Omental fat pad (tissue), 4 donors: ENCODE measurements around a stretch of chr16.

DNA sequence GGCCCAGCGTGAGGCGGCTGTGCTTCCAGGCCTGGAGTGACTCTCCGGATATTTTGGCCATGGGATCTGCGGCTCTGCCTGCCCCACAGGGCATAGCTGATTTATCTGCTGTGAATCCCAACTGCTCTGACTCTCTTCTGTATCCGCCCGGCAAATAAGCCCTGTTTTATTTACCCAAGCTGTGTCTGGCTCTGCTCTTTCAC is 33.4 kb downstream of the GTF3C1 start:
- PRO-cap: no peak
- RAMPAGE, long total RNA, 4 experiments: no peak in any of the 4 experiments

DNA sequence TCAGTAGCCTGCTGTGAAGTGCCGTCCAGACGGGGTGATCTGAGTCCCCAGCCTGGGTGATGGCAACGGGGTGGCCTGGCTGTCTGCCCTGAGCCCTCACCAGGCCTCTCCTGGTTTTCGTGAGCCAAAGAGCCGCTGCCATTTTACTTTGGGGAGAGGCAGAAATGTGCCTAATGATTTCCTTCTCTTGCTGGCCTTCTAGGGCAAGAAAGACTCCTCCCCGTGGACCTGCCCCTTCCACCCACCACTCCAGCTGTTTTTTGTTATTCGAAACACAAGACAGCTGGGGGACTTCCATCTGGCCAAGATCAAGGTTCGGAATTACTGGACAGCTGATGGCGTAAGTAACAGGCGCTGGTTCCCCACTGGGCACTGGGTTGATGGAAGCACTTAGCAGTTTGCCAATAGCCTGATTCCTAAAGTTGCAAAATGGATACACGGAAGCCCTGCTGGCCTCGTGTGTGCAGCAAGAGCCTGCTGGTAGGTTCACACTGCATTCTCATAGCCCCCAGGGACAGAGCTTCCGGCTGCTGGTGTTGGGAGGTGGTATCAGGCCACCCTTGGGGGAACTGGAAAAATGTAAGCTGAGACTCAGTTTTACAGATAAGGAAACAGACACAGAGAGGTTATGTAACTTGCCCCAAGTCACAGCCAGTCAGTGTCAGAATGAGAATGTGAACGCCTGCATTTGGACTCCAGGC is 171.6 kb downstream of the KATNIP start:
- PRO-cap: no peak
- RAMPAGE, long total RNA, 4 experiments: no peak in any of the 4 experiments

GRCh38 chr16:28089873-28090224 is 26.3 kb upstream of the GSG1L start:
- PRO-cap: no peak
- RAMPAGE, long total RNA, 4 experiments: no peak in any of the 4 experiments

- PRO-cap: no peak
- RAMPAGE, long total RNA, 4 experiments: start-site peak on the minus strand in 1 of 4 experiments, at chr16:28107446-28107675 at its widest, 17 reads per replicate
Observed at GRCh38 chr16:28107272-28107895, 43.9 kb upstream of the GSG1L start.

DNA sequence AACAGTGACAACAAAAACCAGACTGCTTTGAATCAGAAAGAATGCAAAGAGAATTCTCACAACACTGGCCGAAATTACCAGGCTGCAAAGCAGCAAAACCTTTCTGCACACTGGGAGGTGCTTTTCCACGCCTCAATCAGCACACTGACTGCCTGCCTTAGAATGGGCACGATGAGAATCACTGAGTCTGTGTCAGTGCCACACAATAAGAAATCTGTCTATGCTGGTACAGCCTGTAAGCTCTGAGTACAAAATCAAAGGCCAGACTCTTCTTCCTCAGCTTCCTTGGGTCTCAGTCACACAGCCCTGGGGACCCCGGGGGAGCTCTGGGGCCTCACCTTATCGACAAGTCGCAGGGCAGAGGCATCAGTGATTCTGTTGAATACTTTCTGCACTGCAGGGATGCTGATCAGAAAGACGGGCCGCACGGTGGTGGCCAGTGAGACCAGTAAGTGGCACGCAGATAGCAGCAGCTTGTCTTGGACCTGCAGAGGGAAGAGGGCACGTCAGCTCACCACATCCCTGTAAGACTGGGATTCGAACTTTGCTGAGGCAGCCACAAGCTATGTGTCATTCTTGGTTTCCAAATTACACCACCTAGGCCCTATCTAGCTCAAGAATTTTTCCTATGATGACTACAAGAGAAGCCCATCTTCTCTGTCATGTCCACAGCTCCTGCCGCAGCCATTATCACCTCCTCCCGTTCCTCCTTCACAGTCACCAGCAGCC is 49.2 kb upstream of the GSG1L start:
- PRO-cap: no peak
- RAMPAGE, long total RNA, 4 experiments: start-site peak on the minus strand in 1 of 4 experiments, centred at position 395 of the sequence, 8 reads per replicate

DNA sequence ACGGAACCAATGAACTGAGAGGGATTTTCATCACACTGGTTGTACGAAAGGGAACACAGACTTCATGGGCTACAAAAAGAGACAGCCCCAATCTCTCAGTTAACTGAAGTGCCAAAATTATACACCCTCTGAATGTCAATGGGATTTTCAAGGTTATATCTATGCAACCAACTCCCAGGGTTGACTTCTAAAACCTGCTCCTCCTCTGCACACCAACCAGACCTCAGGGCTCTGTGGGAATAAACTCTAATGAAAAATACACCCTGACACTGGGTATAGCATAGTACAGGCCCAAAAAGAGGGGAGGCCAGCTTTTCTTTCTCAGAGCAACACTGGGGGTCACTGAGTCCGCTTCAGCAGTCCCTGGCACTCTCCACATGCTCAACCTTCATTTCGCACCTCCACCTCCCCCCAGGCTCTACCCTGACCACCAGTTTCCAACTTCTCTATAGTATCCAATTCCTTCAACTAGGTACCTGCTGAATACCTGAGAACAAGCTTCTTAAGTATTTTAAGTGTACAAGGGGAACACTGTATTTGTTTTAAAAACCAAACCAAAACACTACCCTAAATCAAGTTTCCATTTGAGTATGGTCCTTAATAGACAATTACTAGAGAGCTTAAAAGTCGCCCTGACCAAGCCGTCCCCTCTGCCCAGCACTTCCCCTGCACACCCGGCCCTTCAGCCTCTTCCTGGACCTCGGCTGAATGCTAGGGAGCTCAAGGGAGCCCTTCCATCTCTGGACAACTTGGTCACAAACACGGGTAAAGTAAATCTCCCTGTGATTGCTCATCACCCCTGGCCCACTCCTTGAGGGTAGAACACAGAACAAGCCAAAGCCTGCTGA is 64.7 kb upstream of the GSG1L start:
- PRO-cap: no peak
- RAMPAGE, long total RNA, 4 experiments: no peak in any of the 4 experiments

DNA sequence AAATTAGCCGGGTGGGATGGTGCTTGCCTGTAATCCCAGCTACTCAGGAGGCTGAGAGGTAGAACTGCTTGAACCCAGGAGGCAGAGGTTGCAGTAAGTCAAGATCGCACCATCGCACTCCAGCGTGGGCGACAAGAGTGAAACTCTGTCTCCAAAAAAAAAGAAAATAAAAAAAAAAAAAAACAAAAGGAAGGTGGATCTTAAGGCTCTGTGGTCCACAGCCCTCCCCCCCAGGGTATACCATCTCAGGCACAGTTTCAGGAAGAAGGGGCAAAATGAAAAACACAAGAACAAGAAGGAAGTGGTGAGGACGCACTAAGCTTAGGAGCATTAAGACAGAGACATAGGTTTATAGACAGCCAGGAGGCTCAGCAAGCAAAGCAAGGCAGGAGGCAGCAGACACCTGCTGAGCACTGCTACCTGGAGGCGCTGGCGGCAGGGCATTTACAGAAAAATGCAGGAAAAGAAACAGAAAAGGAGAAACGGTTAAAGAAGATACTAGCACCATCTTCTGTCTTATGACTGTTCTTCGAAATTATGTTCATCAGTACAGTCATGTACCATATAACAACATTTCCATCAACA is 62.8 kb downstream of the XPO6 start:
- PRO-cap: no peak
- RAMPAGE, long total RNA, 4 experiments: no peak in any of the 4 experiments

DNA sequence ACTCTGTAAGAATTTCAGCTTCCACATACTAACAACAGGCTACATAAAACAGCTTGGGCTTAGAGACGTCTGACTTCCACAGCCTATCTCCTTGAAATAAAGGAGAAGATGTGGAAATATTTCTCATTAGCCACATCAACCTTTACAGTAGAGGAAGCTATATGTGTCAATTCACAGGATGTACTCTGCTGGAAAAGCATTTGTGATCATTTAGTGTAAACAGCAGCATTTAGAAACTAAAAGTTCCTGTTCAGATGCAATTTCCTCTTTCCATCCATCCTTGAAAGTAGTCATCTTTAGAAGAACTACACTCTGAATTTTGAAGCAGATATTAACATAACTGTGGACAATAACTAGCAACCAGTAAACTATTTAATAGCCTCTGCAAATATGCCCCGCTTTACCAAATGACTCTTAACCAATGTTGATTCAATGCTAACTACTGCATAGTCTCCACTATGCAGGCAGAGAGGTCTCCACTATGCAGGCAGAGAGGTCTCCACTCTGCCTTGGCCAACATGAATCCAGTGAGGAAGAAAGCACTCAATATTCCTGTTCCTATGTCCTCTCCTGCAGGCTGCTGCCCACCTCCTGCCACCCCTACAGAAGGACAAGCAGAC is 46.1 kb downstream of the XPO6 start:
- PRO-cap: no peak
- RAMPAGE, long total RNA, 4 experiments: no peak in any of the 4 experiments

DNA sequence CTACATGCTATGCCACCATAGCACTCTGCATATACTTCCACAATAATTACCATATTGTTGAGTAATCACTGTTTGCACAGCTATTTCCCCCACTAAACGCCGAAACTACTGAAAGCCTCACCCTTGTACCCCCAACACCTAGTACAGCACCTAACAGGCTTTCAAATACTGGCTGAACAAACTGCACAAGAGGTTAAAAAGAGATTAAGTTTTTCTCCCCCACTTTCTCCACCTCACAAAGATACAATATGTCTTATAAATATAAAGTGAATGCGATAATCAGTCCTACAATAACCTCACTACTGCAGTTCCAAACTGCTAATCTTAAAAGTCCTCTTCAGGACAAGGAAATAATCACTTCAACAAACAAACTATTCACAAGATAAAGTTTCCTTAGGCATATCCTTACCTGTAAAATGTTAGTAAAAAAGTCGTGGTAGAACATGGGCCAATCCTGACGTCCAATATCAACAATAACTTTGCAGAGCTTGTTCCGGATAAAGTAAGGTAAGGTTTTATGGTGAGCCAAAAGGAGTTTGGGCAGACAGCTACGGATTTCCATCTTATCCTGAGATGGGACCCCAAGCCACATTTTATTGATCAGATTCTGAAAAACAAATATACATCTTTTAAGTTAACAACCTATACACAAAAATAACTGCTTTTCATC is 36.1 kb downstream of the XPO6 start:
- PRO-cap: no peak
- RAMPAGE, long total RNA, 4 experiments: no peak in any of the 4 experiments

DNA sequence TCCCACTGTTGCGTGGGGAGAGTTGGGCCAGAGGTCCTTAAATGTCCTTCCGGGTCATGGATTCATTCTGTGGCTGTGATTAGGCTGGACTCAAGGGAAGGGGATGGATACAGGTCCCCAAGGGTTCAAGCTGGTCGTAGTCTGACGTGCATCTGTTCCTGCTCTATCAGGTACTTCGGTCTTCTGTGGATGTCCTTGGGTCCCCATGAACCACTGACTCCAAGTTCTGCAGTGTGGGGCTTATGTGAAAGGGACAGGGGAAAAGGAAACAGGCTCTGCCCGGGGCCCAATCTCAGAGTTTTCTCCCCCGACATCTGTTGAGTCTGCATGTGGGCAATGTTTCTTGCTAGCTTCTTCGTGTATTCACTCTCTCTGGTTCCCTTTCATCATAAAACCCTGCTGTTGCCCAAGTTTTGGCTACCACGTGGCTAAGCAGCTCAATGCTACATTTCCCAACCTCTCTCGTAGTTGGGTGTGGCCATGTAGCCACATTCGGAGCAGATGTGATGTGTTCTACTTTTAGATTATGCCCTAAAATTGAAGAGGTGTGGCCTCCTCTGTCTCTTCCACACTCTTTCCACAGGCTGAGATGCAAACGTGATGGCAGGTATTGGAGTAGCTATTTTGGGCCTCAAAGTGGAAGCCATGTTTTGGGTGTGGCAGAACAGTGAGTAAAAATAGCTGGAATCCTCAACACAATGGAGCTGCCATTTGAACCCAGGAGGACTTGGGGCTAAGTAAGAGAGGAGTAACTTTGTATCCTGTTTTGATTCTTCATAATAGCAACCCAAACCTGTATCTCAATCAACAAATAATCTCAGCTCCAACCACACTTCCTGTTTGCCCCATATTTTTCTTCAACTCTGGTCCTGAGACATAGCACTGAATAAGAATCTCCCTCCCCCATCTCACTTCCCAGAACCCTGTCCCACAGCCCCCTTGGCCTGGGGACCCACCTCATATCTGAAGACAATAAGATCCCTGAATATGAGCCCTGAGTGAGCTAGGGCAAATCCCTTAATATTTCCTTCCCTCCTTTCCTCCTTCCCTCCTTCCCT is 4.2 kb downstream of the NUPR1 start:
- PRO-cap: no peak
- RAMPAGE, long total RNA, 4 experiments: no peak in any of the 4 experiments

GRCh38 chr16:28597564-28598304 is 884 bp upstream of the SULT1A2 start:
- PRO-cap: no peak
- RAMPAGE, long total RNA, 4 experiments: no peak in any of the 4 experiments

GRCh38 chr16:28864363-28864882 is 780 bp downstream of the SH2B1 start:
- PRO-cap: no peak
- RAMPAGE, long total RNA, 4 experiments: no peak in any of the 4 experiments

DNA sequence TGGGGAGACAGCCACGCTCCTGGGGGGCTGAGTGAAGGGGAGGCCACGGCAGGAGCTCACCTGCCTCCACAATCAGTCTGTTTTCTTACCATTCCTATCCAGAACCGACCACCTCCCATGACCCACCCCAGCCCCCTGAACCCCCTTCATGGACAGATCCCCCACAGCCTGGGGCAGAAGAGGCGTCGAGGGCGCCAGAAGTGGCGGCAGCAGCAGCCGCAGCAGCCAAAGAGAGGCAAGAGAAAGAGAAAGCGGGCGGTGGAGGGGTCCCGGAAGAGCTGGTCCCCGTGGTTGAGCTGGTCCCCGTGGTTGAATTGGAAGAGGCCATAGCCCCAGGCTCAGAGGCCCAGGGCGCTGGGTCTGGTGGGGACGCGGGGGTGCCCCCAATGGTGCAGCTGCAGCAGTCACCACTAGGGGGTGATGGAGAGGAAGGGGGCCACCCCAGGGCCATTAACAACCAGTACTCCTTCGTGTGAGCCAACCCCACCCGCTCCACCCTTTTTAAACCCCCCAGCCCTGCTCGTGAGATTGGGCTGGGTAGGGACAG is 4.9 kb upstream of the ATP2A1 start:
- PRO-cap: no peak
- RAMPAGE, long total RNA, 4 experiments: no peak in any of the 4 experiments

DNA sequence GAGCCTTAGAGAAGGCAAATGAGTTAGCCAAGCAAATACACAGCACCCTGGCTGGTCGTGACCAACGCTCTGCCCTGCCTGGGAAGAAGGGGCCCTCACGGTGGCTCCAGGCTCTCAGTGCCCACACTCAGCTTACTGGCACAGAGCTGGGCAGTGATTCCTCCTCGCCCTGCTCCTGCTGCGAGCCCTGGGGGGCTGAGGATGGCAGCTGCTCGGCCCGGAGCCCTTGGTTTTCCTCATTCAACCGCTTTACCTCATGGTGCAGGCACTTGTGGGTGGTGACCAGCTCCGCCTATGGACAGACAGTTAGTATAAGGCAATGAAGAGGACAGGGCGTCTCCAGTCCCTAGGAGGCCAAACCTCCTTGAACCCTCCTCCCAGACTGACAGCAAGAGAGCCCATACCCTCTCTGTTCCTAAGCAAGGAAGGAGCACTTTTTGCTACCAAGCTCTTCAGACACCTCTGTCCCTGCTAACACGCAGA is 16.5 kb downstream of the RABEP2 start:
- PRO-cap: no peak
- RAMPAGE, long total RNA, 4 experiments: no peak in any of the 4 experiments

DNA sequence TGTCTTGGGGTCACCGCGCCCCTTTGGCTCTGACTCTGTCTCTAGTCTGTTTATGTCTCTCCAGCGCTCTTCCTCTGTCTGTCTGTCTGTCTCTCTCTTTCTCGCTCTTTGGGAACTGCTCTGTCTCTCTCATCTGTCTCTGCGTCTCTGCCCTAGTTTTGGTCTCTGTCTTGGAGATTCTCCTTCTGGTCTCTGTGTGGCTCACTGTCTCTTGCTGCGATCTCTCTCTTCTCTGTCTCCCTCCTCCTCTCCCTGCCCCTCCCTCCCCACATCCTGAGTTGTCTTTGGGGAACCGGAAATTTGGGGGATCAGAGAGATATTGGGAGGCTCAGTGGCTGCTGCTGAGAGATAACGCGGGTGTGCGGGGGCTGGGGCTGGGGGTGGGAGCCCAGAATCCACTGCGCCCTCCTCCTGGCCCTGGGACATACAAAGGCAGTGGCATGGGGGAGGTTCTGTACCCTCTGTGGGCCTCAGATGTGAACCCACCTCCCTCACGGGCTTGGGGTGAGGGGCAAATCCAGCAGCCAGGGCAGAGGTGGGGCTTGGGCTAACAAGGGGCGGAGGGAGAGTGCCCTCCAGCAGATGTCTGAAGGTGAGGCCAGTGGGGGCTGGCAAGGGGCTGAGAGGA is 24.4 kb downstream of the LAT start:
- PRO-cap: no peak
- RAMPAGE, long total RNA, 4 experiments: no peak in any of the 4 experiments

DNA sequence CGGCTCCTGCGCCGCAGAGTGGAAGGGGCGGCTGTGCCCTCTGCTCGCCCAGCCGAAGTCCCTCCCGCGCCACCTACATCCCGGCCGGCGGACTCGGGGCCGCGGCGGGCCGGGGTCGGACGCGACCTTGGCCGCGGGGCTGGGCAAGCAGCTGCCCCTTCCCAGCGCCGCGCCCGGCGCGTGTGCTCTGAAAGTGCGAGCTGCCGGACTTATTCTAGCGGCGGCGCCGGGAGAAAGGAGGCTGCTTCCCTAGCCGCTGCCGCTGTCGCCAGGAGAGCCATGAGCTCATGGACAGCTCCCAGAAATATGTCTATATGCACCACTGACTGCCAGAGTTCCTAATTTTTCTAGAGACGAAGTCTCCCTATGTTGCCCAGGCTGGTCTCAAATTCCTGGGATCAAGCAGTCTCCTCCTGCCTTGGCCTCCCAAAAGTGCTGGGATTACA is 97.4 kb downstream of the LAT start:
- PRO-cap: no peak
- RAMPAGE, long total RNA, 4 experiments: no peak in any of the 4 experiments

DNA sequence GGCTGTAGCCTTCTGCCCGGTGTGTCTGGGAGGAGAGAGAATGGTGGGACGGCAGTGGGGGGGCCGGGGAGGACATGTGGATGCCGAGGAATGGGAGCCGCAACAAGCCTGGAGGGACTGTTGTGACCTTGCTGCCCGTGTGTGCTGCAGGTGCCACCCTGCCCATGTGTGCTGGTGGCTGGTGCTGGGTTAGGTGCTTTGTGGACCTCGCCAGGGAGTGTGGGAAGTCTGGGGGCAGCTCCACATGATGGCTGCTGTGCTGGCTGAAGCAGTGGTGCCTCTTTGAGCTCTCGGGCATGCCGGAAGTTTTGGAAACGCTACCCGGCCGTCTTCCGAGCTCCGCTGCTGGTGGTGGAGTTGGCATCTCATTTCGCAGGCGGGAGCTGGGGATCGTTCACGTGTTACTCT is 132.2 kb downstream of the LAT start:
- PRO-cap: no peak
- RAMPAGE, long total RNA, 4 experiments: no peak in any of the 4 experiments

DNA sequence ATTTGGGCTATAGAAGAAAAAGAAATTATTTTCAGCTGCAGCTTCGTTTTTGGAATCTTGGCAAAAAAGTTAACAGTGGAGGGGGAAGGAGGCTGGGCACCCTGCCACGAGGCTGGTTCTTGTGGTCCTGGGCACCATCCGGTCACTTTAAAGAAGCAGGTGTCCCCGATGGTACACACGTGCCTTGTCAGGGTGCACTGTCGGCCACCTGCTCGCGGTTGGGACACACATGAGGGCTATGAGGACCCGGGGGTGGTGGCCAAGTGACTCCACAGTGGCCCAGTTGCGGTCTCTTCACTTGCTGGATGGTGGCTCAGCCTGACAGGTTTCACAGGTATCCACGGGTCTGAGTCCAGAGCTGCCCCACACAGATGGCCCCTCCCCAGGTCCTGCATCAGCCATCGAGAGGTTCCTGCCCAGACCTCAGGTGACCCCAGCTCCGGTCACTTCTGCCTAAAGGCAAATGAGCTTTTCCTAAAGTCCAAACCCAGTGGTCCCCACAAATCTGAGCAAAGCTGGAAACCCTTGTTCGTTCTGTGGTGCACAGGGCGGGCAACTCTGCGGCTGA is 143.9 kb downstream of the LAT start:
- PRO-cap: no peak
- RAMPAGE, long total RNA, 4 experiments: no peak in any of the 4 experiments

DNA sequence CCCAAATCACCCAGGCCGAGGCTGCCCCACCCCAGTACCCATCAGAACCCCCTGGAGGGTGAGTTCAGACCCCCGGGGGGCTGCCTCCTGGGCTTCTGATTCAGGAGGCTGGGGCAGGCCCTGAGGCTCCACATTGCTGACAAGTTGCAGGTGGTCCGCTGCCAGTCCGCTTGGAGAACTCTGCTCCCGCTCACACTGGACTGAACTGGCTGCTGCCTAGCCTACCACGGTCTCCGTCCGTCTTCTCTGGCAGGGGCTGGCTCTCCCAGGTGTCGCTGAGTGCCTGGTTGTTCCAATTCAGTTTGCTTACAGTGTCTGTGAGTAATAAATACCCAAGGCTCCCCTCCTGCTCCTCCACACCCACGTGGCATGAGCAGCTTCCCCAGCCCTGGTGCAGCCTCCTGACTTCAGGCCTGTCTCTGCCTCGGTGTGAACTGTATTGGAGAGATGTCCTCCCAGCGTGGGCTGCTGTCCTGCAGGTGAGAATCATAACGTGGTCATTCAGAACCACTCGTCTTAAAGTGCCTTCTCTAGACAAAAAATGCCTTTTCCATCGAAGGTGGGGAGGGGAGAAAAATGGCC is 163.4 kb downstream of the LAT start:
- PRO-cap: no peak
- RAMPAGE, long total RNA, 4 experiments: no peak in any of the 4 experiments

DNA sequence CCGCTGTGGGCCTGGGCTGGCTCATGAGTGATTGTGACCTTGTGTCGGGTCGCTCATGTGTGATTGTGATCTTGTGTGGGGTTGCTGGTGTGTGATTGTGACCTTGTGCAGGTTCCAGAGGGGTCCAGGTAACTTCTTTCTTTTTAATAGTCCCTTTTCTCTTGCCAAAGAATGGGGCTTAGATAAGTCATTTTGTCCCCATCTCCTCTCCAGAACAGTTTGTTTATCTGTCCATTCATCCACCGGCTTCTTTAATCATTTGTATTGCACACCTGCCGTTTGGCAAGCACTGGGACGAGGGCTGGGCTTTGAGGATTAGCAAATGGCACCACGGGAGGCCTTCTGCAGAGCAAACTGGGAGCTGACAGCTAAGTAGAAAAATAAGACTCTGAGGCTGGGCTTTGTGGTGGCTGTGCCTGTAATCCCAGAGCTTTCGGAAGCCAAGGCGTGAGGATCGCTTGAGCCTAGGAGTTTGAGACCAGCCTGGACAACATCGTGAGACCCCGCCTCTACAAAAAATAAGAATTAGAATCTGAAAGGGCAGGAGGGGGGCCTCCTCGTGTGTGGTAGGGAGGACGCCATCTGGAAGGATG is 203.9 kb downstream of the NPIPB11 start:
- PRO-cap: no peak
- RAMPAGE, long total RNA, 4 experiments: no peak in any of the 4 experiments